NT2/D1 (cell line): ENCODE results near the genes RPS23, HAPLN1 and EDIL3.

- RRBS, 2 experiments = 69 to 93% methylated on average over 2 of the region's 10 CpGs
Observed at GRCh38 chr5:81394494-81394976, 601 bp upstream of the ACOT12 start.

GRCh38 chr5:81609353-81610148 lies 141.3 kb downstream of the SSBP2 start:
- RRBS, 2 experiments = no CpG with 5 or more reads among the region's 5 CpGs

- RRBS, 2 experiments = no CpG with 5 or more reads among the region's 2 CpGs
Observed at GRCh38 chr5:82165744-82166208, 112.4 kb downstream of the RPS23 start.

DNA sequence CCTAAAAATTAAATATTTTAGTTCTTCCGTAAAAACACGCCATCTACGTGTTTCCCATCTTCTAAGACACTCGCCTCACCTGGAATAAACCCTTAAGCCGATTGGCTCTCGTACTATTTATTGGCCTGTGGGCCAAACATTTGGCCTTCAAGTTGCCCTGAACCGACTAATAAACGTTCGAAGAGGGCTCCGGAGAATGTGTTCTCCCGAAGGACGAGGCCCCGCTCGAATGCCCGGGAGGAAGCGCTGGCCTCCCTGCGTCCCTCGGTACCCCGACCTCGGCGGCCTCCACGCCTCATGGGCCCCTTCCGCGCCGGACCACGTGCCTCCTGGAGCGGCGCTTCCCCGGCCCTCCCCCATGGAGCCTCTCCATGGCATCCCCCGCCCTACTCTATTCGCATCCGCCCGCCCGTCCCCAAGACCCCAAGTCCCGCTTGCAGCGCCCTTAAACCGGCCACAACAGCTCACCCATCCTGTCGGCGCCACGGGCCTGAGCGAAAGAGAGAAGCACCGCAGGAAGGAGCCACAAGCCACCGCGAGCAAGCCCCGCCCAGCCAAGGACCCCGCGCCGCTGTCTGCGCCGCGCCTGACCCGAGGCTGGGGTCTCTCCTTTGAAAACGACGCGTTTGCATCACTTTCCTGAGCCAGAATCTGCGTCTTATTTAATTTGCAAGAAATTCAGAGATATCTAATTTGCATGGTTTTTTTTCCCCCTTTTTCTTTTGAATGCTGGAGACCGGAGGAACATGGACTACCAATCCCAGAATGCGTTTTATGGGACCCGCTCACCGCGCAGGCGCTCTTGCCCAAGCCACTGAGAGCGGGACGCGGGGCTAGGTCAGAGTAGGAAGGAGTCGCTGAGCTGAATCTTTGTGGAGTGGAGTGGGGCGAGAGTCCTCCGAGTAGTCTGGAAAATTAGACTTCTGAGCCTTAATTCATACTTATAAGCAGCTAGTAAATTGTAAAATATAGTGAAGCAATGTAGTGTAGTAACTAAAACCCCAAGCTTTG lies at the start of gene RPS23:
RPS23 (minus strand) TSS at position 503 of the 1,011 bp plus-strand sequence.
- RRBS, 2 experiments = under 1% methylated on average over 16 to 17 of the region's 68 CpGs

- RRBS, 2 experiments = no CpG with 5 or more reads among the region's 9 CpGs
Observed at GRCh38 chr5:82396663-82397311, 118.6 kb upstream of the RPS23 start.

DNA sequence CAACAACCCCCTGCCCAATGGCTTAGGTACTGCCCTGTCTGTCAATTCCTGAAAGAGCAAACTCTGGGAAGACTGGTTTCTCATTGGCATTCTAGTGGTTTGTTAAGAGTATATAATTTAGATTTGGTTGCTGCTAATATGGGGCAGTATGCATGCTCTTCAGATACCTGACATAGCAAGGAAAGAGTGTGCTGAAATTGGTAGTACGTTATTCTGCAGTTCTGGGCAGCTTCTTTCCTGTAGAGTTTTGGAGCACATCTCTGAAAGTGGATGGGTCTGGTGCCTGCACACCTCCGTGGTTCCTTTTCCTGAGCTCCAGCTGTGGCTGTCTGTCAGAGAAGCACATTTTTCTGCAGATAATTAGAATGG lies 55.5 kb downstream of the VCAN start:
- RRBS, 2 experiments = no CpG with 5 or more reads among the region's 2 CpGs

DNA sequence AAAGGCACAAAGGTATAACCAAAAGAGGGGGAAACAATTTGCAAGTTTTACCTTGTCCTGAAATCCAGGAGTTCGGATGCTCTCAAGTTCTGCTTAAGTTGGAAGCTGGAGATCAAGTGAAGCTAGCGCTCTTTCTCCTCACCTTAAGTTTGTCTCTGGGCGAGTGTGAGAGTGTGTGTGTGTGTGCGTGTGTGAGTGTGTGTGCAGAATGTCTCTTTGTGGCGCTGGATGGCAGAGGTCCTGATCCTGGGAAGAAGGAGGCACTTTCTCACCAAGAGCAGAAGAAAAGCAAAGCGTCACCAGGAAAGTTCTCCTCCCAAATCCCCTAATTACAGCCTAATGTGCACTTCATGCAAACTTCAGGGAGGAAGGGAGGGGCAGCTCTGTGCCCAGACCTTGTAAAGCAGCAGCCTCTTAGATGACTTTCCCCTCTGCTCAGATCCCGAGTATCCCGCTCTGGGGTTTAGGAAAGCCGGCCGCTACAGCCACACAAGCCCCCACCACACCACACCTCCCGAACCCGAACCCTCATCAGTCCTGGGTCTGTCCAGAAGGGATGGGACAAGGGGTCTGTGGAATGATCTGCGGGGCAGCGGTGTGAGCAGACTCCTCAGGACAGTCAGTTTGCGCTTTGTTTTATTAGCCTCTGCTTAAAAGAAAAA lies at the start of gene HAPLN1:
HAPLN1 (minus strand) TSS at position 118 of the 662 bp plus-strand sequence.
- RRBS, 2 experiments = no CpG with 5 or more reads among the region's 15 CpGs

DNA sequence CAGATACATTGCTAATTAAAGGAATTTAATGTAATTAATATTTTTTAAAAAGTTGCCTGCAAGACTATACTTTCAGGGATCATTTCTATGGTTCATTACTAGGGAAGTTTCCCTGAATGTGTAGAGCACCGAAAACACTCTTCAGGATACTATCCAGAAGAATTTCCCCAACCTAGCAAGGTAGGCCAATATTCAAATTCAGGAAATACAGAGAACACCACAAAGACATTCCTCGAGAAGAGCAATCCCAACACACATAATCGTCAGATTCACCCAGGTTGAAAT lies 69.2 kb downstream of the EDIL3 start:
- RRBS, 2 experiments = no CpG with 5 or more reads among the region's 3 CpGs

GRCh38 chr5:84384094-84384953 lies at the start of gene EDIL3:
Gene EDIL3 (minus strand): TSS chr5:84384880.
- RRBS, 2 experiments = under 1 to 2% methylated on average over 41 to 49 of the region's 95 CpGs

DNA sequence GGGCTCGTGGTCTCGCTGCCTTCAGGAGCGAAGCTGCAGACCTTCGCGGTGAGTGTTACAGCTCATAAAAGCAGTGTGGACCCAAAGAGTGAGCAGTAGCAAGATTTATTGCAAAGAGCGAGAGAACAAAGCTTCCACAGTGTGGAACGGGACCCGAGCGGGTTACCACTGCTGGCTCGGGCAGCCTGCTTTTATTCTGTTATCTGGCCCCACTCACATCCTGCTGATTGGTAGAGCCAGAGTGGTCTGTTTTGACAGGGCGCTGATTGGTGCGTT lies 49.0 kb upstream of the COX7C start:
- RRBS, 2 experiments = no CpG with 5 or more reads among the region's 12 CpGs

DNA sequence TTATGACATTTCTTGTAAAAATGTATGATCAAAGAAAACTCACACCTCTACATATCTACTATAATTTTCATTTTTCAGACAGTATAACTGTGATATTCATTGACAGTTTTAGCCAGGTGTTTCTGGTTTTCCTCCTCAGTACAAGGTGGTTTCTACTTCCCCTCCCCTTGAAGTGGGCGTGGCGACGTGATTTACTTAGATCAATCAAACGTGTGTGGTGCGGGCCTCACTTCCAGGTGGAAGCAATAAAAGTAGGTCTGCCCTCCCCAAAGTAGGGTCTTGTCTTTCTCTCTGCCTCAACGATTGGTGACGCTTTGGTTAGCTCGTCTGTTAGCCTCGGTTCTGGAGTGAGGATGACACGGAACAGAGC lies 48.2 kb downstream of the COX7C start:
- RRBS, 2 experiments = no CpG with 5 or more reads among the region's 10 CpGs

GRCh38 chr5:87081482-87081871 lies 186.2 kb upstream of the RASA1 start:
- RRBS, 2 experiments = no CpG with 5 or more reads among the region's 3 CpGs

DNA sequence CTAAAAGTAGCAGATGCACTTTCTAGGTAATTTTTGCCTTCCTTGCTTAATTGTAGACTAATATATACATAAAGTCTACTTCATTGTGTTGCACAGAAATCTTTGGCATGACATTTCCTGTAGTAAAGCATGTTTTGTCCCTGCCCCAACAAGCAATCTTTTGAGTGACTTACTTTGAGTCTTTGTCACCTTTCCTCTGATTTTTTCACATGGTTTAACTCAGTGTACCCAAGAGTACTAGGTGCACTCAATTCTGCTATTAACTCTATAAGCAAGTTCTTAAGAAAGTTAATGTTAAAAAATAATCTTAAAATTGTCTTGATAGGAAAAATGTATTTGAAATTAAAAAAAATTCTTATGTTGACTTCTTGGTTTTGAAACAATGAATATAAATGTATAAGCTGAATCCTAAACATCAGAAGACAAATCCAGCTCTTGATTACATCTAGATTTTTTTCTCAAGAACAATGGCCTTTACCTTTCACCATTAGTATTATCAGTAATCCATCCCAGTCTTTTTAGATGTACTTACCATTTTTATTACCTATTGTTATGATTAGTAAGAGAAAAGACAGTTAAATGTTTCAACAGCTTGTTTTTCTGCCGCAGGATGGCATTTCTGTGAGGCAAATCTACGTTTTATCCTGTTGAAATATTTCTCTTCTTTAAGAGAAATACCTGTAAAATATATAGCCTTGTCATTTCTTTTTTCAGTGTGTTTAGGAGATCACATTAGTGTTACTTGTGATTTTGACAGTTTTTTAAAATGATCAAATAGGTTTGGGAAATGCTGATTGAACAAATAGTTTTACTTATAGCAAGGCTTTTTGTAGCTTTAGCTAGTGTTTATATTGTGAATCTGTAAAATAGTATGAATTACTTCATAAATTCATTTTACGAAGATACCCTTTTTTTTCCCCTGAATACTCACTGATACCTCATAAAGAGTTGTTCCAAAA lies 48.9 kb downstream of the CCNH start:
- RRBS, 2 experiments = no CpG with 5 or more reads among the region's 3 CpGs

DNA sequence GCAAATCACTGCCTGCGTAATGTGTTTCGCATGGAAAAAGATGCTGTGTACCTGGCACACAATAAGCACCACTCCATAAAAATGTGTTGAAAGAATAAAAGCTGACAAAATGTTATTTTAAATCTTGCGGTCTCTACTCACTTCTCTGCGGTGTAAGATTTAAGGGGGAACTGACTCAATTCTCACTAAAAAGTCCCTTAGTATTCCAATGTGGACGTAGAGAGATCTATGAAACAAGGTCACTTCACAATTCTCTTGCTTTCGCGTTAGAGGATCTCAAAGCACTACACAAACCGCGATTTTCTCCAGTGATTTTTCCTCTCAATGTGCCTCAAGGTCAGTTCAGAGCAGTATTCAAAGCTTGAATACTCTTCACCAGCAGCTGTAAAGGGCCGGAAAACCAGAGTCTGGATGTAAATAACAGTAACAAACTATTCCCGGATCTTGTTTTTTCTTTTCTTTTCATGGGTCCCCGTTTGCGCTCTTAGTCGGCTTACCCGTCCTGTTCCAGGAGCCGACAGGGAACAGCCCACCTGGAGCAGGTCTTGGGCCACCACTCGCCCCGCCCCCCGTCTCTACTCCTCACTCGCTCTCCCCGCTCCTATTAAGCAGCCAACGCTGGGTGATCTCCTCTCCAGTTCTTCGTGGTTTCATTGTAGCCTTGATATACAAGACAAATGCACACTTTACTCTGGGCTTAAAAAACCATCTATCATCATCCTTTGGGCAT lies 128.2 kb downstream of the TMEM161B start:
- RRBS, 2 experiments = no CpG with 5 or more reads among the region's 23 CpGs

DNA sequence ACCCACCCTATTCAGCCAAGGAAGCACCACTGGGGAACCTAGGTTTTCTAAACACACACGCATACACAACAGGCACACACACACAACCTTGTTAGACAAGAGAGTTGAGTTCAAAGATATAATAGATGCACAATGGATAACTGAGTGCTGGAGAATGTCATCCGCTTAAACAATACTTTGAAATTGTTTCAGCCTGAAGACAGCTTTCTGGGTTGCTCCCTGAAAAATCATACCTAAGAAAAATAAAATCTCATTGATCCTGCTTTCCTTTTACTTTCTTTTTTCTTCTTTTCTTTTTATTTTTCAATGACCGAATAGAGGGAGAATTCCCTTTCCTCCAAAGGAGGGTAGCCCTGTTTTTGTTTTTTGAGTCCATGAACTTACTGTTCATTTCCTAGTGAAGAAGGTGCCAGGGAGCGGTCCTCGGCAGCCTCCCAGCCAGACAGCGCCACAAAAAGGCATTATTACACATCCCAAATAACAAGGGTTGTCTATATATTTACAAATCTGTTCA lies 126.0 kb downstream of the TMEM161B start:
- RRBS, 2 experiments = no CpG with 5 or more reads among the region's 6 CpGs

DNA sequence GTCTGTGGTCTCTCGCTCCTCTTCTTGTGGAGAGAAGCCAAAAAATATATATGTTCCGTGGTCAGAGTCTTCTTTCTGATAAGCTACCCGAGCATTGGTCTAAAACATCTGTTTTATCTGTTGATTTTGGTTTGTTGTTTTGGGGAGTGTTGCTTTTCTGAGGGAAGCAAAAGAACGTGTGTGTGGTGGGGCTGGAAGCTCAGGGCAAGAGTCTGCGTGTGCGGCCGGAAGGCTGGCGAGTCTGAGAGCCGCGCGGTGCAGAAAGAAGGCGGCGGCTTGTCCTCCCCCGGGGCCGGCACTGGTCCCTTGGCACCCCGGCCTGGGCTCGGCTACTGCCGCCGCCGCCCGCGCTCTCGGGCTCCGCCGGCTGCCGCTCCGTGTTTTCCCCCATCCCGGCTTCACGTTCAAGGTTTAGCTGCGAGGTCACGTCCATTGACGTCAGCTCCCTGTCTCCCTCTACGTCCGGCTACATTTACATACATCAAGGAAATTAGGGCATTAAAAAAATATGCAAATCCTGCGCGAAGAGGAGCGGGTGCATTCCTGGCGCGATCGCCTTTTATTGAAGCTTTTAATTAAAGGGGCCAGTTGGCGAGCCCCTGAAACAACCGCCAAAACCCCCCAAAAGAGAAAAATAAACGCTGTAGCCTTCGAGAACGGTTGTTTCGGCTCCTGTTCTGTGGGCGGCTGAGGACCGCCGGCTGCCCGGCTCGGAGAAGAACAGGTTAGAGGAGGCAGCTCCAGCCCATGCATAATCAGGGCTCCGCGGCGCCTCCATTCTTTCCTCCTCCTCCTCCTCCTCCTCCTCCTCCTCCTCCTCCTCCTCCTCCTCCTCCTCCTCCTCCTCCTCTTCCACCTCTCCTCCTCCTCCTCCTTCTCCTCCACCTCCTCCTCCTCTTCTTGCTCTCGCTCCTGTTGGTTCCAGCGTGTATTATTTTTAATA lies 207.2 kb downstream of the MEF2C start:
- RRBS, 2 experiments = 1 to 2% methylated on average over 25 of the region's 56 CpGs

DNA sequence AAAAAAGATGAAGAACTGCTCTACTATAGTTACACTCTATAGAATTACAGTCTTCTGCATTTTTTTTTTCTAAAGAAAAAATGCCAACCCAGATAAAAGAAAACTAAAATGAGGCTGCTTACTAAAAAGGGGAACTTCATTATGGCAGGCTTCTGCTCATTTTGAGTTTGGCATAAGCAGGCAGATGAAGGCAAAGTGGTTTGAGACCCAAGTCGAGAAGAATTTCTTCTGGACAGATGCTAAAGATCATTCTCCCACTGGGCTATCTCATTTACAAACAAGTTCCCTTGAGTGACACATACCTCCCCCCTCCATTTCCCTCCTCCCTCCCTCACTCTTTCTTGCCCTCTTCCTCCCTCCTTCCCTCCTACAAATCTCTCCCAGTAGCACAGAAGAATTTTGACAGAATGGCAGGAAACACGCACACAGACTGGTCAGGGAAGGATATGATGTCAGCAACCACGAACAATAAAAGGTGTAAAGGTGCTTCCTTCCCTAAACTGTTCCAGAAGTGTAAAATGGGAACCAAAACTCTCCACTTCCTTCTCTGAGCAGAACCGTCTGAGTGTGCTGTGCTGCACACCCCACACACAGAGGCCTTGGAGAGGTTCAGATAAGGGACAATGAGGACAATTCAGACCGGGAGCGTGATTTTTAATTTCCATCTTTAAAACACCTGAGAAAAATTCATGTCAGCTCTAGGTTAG lies 55.9 kb downstream of the MEF2C start:
- RRBS, 2 experiments = no CpG with 5 or more reads among the region's 6 CpGs

DNA sequence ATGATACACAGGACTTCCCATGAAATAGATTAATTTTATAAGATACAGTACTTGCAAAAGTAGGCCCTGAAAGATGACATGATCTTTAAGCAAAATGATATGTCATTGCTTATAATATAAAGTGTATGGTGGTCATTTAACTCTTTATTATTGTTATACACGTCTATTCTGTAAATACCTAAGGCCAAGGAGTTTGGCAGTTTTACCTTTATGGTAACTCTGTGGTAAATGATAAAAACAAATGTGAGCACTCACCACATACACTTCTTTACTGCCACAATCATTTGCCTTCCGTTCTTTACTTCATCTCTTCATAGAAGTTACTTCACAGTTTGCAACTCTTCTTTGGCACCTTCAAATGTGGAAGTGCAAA lies 4.2 kb upstream of the MEF2C start:
- RRBS, 2 experiments = no CpG with 5 or more reads among the region's 2 CpGs